Pericardium (tissue), 1 donor: ENCODE measurements around a stretch of chr2.

DNA sequence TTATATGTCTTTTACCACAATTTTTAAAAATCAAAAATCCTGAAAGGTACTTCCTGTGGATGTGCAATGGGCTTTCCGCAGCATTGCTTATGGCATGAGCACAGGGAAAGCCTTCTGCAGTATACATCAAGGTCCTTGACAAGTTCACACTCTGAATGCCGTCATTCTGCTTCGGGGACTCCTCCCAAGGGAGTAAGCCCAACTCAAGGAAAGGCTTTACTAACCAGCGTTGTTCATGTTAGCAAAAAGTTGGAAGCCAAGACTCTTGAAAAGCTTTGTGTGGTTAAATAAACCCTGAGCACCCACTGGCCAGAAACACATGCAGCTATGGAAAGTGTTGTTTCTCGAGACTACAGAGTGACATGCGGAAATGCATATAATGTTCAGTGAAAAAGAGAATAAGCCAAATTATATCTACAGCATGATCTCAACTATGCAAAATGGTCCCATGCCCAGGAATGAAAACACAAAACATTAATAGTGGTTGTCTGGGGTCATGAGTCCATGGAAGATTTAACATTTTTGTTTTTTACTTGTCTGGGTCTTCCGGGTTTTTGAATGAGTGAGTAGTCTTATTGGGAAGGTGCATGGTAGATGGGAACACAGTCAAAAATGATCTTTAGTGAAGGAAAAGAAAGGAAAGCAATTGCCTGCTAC lies 31.5 kb downstream of the NPAS2 start:
- RRBS = no CpG with 5 or more reads among the region's 7 CpGs

- RRBS = no CpG with 5 or more reads among the region's 2 CpGs
These were observed 63.3 kb downstream of the NPAS2 start for GRCh38 chr2:100883328-100883558.

DNA sequence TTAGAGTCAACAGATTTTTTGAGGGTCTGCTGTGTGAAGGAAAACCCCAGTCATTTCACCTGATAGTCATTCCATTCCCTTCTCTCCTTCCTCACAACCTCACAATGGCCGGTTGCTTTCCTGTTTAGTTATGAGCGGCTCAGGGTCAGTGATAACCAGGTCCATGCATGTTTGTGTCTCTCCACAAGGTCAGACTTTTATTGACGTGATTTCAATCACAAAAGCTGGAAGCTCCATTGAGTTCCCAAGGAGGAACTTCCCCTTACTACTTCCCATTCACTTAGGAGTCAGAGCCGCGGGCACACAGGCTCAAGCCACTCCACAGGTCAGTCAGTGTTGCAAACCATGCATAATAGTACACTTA lies 74.3 kb downstream of the NPAS2 start:
- RRBS = no CpG with 5 or more reads among the region's 5 CpGs

GRCh38 chr2:100957939-100958520 lies 44.1 kb upstream of the RPL31 start:
- RRBS = no CpG with 5 or more reads among the region's 15 CpGs

DNA sequence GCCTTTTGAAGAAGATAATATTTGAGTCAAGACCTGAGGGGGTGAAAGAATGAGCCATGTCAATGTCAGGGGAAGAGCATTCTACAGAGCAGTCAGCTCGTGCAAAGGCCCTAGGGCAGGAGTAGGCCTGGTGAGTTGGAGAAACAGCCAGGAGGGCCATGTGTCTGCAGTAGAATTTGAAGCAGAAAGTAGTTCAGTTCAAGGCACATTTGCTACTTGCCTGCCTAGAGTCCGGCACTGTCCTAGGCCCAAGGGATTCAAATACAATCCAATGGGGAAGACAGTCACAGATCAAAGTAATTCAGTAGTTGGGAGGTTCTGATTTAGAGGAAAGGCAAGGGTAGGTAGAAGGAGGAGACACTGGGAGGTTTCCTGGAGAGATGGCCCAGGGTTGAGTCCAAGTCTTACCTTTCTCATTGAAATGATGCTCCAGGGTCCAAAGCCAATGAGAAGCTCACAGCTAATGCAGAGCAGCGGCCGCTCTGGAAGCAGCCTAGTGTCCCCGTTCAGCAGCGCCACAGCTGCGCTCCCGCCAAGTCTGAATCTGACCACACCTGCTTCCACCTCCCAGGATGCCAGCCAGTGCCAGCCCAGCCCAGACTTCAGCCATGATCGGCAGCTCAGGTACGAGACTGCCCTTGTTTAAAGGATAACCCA lies 12.1 kb upstream of the RPL31 start:
- RRBS = no CpG with 5 or more reads among the region's 10 CpGs

- RRBS = 74% methylated on average over 5 of the region's 26 CpGs
These were observed 26.1 kb downstream of the RPL31 start for GRCh38 chr2:101027917-101028814.

- RRBS = no CpG with 5 or more reads among the region's 18 CpGs
These were observed 39.9 kb downstream of the TBC1D8 start for GRCh38 chr2:101111266-101111693.

DNA sequence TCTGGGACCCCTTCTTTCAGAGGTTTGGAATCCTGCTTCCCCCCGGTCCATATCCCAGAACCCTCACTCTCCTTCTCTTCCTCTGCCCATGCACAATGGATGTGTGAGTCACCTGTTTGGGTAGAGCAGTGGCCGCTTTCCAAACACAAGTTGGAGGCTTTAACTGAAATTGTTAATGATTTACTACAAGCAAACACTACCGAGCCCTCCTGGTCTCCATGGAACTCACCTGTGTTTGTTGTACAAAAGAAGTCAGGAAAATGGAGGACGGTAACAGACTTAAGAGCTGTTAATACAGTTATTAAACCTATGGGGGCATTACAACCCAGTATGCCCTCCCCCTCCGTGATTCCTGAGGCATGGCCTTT lies 13.2 kb upstream of the CNOT11 start:
- RRBS = no CpG with 5 or more reads among the region's 5 CpGs

DNA sequence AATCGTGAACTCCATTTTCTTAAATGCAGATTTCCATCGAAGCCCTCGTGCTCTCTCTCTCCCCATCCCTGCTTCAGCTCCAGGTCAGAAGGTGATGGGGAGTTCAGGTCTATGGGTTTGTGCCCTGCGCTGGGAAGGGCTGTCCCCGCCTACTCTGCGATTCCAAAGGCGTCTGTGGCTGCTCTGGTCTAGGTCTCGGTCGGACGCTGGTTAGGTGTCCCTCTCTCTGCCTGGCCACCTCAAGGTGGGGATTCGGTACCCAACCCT lies 856 bp downstream of the CREG2 start:
- RRBS = no CpG with 5 or more reads among the region's 11 CpGs

DNA sequence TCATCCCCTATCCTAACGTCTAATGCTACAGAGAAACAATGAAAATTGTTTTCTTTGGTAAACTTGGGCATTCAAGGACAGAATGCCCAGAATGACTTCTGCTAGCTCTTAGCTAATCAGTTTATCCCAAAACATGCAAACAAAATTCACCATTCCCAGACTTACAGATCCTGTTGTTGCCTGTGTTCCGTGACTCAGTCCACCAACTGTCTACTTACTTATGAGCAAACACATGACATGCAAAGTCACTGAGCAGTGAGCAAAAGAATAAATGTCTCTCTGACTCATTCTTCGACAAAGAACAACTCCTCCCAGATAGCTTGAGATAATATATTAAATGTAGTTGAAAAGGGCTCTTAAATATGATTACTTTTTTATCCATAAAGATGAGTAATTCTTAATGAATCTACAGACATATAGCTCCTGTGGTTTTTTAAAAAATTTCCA lies 9.0 kb upstream of the CREG2 start:
- RRBS = no CpG with 5 or more reads among the region's 3 CpGs

DNA sequence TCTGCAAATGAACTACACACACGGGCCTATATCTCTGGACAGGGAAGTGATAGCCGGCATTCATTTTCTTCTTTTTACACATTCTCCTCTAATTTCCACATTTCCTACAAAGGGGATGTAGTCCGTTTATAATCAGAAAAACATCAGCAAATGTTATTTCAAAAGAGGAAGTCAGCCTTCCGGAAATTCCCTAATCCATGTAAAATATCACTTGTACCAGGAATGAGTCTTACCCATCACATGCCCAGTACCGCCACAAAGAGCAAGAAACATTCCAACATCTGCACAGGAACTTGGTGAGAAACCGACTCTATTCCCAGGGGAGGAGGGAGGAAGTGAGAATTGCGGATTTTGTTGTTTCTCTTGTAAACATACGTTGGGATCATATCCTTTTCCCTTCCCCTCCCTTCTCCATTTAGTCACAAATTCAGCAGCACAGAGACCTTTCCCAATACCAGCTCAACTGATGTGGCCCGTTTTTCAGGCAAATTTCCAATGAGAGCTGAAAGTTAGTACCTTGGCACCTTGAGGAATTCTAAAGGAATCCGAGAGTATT lies 10.7 kb downstream of the RFX8 start:
- RRBS = 8% methylated on average over 3 of the region's 10 CpGs

GRCh38 chr2:101473114-101473595 lies 1.8 kb downstream of the RFX8 start:
- RRBS = no CpG with 5 or more reads among the region's 7 CpGs

DNA sequence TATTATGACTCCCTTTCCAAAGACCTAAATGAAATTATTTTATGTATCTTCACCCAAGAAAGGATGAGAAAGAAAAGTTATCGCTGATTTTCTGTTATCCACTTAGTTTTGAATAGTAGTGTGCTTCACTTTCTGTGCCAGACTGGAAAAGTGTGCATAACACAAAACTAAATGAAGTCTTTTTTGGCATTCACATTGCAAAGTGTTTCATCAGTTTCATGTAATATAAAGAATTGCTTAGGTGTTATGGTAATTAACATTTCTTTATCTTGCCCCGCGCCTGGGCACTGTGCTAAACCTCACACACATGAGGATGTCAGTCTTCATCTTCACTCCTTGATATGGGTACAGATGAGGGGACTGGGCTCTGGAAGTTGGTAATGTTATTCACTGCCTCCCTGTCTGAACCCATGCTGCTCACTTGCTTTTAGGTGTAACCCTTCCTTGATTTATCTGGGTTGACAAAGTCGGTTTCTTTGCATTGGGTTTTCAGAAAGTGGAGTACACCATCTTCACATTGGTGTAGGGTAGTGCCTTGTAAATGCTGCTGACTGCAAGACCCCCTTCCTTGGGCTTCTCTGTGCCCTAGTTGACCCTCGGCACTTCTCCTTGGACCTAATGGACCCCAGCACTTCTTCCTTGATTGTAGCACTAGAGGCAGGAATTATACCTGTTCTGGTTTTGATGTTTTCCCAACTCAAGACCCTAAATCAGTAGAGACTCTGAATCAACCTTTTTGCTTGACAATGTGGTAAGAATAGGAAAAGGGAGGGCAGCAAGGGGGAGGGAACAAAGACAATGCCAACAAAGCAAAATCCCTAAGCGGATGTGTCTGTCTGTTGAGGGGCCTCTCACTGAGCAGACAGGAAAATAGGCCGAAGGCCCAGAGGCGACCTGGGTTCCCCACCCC lies 75.2 kb downstream of the MAP4K4 start:
- RRBS = no CpG with 5 or more reads among the region's 8 CpGs

DNA sequence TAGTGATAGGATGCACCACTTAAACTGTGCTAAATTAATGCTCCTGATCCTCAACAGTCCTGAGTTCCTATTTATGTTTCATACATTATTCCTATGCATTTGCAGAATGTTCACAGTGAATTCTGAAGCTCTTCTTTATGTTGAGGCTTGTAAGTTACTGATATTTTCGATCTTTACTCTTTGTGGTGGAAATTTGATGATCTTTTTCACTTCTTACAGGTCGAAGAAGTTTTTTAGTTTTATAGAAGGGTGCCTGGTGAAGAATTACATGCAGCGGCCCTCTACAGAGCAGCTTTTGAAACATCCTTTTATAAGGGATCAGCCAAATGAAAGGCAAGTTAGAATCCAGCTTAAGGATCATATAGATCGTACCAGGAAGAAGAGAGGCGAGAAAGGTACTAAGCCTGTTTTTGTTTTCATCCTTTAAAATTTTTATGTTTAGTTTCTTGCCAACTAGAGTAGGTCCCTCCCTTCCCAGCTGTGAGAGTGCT lies 142.1 kb downstream of the MAP4K4 start:
- RRBS = no CpG with 5 or more reads among the region's 5 CpGs

GRCh38 chr2:101855631-101856337 lies 136.0 kb upstream of the IL1R2 start:
- RRBS = no CpG with 5 or more reads among the region's 11 CpGs

GRCh38 chr2:101870029-101871069 lies 121.4 kb upstream of the IL1R2 start:
- RRBS = no CpG with 5 or more reads among the region's 22 CpGs

- RRBS = no CpG with 5 or more reads among the region's 10 CpGs
These were observed 17.1 kb upstream of the IL1R2 start for GRCh38 chr2:101974676-101975103.

GRCh38 chr2:101983538-101983841 lies 8.3 kb upstream of the IL1R2 start:
- RRBS = no CpG with 5 or more reads among the region's 6 CpGs

DNA sequence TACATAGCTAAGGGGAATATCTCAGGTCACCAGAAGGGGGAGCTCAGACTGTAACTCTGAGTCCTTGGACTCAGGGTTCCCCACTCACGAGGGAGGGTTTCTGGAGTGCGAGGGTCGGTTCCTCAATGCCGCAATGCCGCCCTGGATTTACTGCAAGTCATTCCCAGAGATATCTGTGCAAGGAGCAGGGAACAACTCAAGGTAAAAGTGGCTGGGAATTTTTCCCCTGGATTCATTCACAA lies 14.6 kb downstream of the IL1R2 start:
- RRBS = no CpG with 5 or more reads among the region's 5 CpGs

- RRBS = no CpG with 5 or more reads among the region's 10 CpGs
These were observed 30.2 kb downstream of the IL1R2 start for GRCh38 chr2:102021706-102022563.